ENCODE data around the gene PLEKHG7.

GRCh38 chr12:89942760-89943317 lies 234.2 kb upstream of the ATP2B1 start:
- CAGE, long polyA plus RNA = no peak
- RRBS = no CpG with 5 or more reads among the region's 2 CpGs

DNA sequence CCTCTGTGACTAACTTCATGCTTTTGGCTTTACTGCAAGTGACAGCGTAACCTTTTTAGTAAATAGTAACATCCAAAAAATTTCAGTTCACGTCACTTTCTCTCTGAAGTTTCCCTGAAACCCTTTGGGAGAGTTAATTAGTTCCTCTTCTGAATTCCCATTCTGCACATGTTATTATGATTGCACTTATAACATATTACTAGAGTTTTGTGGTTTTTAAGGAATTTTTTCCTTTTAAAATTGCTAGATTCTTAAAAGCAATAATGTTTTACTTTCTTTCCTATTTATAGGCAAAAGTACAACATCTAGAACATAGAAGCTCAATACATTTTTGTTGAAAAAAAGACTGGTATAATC lies 453.2 kb downstream of the CCER1 start:
- CAGE, long polyA plus RNA = no peak
- RRBS = no CpG with 5 or more reads among the region's 2 CpGs

GRCh38 chr12:90953657-90954319 lies 1.2 kb downstream of the CCER1 start:
- CAGE, long polyA plus RNA = no peak
- RRBS = no CpG with 5 or more reads among the region's 37 CpGs

DNA sequence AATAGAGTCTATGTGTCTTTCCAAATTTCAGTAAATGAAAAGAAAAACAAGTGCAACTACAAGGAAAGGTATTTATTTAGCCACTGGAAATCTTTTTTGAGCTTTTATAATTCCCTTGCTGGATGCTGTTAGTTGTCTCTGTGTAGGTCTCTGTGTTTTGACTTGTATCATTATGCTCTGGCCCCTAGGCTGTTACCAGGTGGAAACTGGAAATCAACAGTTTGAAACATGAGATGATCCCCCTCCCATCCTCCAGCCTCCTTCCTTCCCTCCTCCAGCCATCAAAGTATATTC lies 890 bp upstream of the DCN start:
- CAGE, long polyA plus RNA = no peak

DNA sequence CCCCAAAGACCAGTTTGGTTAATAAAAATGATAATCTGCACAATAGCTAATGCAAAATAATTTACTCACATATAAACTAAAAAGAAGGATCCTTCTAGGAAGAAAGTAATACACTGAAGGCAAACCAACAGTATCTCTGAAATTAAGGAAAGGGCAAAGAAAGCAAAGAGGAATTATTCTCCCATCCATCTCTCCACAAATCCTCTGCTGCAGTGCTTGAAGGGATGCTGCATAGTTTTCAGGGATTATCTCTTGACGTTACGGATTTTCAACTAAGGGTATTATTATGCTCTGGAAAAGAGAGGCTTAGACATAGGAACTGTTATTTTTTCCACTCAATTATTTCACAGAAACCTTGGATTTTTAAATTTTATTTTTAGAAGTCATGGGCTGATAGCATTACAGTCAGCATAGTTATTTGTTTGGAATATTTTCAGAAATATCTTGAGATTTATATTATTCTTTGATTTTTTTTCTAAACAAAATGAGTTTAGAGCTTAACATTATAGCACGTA lies 57.8 kb upstream of the DCN start:
- CAGE, long polyA plus RNA = no peak
- RRBS = no CpG with 5 or more reads among the region's 3 CpGs

- CAGE, long polyA plus RNA = no peak
- RRBS = no CpG with 5 or more reads among the region's 2 CpGs
These were observed 162.7 kb downstream of the BTG1 start for GRCh38 chr12:91983076-91983299.

DNA sequence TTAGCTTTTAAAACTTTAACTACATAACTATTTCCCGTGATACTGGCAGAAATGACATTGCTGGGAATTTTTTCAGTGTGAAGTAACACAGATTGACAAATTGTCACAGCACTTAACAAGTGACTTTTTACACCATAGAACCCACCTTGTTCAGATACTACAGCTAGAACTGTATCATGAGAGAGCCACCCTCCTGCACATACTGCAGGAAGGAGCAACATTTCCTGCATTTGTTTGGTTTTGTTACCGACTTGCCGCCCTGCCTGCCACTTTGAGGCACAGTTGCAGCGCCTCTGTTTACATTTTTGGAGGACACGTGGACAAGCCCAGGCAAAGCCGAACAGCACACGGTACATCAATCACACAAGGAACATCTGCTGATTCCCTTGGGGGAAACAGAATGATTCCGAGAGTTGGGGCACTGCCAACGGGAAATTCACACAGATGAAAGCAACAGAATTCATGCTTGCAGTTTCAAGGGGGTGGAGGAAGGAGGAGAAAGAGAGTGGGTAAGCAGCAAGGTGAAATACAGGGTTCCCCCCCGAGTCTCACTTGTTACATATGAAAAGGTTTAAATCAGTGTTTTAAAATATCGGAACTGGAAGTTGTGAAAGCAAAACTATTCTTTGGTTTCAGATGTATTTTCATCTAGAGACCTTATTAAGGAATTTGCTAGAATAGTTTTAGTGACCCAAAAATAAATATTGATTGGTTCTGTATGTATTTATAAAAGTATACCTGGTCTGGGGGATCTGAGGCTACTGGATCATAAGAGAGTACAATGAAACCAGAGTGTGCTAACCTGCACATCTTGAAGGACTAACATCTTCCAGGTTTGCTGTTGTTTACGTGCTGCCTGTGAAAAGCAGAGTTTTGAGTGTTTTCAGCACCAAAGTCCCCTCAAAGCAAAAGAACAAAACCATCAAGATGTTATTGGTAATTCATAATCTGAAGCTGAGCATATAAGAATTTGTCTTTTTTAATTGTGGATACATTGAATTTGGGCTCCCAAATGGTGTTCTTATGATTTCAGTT lies 110.6 kb downstream of the BTG1 start:
- CAGE, long polyA plus RNA = no peak
- RRBS = no CpG with 5 or more reads among the region's 12 CpGs

GRCh38 chr12:92061631-92062038 lies 84.0 kb downstream of the BTG1 start:
- CAGE, long polyA plus RNA = no peak
- RRBS = no CpG with 5 or more reads among the region's 4 CpGs

DNA sequence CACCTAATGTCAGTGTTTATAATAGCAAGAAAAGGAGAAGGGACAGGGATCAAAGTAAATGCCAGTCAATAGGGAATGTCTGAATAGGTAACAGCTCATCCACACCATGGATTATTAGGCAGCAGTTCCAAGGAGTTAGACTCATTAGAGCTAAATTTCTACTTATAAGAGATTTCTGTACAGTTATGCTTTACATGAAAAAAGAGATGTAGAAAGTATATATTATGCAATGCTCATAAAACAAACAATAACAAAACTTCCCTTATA lies 77.1 kb downstream of the BTG1 start:
- CAGE, long polyA plus RNA = no peak

DNA sequence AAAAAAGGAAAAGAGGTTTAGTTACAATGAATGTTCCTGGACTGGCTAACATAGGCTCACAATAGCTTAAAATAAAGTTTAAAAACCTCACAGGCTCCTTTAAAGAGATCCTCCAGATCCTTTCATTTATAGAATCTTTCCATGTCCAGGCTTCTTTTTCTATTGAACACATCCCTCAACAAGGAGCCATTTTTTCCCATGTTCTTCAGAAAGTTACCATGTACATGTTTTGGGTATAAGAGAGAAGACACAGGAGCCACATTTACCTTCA lies 20.4 kb downstream of the BTG1 start:
- CAGE, long polyA plus RNA = no peak

- CAGE, long polyA plus RNA = no peak
- RRBS = no CpG with 5 or more reads among the region's 5 CpGs
These were observed 1.4 kb upstream of the BTG1 start for GRCh38 chr12:92146928-92147476.

DNA sequence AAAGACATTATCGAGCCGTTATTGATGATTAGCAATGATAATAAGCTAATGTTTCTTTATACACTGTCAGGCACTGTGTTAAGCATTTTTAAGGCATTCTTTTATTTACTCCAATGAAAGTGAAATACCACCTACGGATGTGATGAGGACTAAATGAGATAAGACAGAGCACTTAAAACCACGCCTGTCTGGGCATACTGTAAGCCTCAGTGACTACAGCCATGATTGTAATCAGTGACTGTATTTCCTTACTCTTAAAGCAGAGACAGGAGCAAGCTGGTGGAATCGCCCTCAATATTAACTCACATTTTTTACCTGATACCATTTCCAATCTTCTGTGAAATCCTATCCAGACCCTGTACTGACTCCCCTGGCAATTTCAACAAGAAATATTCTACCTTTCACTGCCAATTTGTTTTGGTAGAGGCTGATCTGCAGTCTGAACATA lies 195.3 kb upstream of the BTG1 start:
- CAGE, long polyA plus RNA = no peak
- RRBS = no CpG with 5 or more reads among the region's 5 CpGs

- CAGE, long polyA plus RNA = no peak
- RRBS = no CpG with 5 or more reads among the region's 2 CpGs
These were observed 266.1 kb upstream of the BTG1 start for GRCh38 chr12:92411775-92412176.

DNA sequence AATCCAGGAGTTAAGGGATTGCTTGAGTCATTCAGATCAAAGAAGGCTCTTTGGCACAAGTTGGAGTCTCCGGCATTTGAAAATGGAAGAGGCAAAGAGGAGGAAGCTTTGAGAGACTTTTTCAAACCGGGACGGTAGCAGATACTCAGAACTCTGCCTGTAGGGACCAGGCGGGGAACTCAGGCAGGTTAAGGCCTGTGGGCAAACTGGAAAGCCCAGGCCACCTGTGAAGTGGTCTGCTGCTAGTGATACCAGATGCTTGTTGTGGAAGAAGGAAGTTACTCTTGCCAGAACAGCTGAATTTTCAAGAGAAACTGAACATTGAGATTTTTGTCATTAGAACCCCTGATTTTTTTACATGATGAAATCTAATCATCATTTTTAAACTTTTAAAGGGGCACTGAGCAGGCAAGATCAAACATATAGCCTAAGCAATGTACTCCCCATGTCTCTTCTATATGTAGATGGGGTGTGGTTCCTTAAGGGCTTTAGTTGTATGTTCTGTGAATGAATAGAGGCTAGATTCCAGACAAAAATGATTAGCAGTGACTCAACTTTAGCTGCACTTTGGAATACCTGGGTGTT lies 256.9 kb upstream of the PLEKHG7 start:
- CAGE, long polyA plus RNA = no peak
- RRBS = no CpG with 5 or more reads among the region's 4 CpGs

- CAGE, long polyA plus RNA = no peak
- RRBS = no CpG with 5 or more reads among the region's 5 CpGs
These were observed 240.7 kb upstream of the PLEKHG7 start for GRCh38 chr12:92461789-92462842.

- CAGE, long polyA plus RNA = no peak
- RRBS = no CpG with 5 or more reads among the region's 7 CpGs
These were observed 232.3 kb upstream of the PLEKHG7 start for GRCh38 chr12:92470337-92471066.

GRCh38 chr12:92502272-92502710 lies 200.5 kb upstream of the PLEKHG7 start:
- CAGE, long polyA plus RNA = no peak
- RRBS = no CpG with 5 or more reads among the region's 1 CpG

DNA sequence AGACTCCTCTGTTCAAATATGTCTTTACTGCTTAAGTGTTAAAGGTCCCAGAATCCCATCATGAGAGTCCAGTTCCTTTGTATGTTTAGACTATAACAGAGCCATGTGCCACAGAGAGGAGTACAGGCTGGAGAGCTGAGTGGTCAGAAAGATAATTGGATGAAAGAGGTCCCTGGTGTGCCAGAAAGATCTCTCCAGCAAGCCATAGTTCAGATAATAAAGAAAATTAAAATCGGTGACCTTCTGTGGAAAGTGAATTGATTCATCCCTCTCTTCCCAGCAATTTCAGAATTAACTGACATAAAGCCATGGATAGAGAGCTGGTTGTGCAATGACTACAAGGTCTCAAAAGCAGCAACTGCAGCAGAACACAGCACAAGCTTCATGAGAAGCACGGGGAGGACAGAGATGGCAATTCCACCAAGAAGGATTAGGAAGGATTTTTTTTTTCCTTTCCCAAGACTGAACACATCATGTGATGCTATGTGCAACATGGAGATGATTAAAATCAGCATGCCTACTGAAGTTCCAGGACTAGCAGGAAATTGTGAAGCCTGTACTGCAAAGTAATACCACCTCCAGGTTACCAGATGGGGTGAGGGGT lies 154.9 kb upstream of the PLEKHG7 start:
- CAGE, long polyA plus RNA = no peak
- RRBS = no CpG with 5 or more reads among the region's 2 CpGs

DNA sequence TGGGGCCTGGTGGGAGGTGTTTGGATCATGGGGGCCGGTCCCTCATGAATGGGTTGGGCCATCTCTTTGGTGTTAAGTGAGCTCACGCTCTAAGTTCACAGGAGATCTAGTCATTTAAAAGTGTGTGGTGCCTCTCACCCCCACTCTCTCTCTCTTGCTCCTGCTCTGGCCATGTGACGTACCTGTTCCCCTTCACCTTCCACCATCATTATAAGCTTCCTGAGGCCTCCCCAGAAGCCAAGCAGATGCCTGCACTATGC lies 141.7 kb upstream of the PLEKHG7 start:
- CAGE, long polyA plus RNA = no peak
- RRBS = no CpG with 5 or more reads among the region's 3 CpGs

DNA sequence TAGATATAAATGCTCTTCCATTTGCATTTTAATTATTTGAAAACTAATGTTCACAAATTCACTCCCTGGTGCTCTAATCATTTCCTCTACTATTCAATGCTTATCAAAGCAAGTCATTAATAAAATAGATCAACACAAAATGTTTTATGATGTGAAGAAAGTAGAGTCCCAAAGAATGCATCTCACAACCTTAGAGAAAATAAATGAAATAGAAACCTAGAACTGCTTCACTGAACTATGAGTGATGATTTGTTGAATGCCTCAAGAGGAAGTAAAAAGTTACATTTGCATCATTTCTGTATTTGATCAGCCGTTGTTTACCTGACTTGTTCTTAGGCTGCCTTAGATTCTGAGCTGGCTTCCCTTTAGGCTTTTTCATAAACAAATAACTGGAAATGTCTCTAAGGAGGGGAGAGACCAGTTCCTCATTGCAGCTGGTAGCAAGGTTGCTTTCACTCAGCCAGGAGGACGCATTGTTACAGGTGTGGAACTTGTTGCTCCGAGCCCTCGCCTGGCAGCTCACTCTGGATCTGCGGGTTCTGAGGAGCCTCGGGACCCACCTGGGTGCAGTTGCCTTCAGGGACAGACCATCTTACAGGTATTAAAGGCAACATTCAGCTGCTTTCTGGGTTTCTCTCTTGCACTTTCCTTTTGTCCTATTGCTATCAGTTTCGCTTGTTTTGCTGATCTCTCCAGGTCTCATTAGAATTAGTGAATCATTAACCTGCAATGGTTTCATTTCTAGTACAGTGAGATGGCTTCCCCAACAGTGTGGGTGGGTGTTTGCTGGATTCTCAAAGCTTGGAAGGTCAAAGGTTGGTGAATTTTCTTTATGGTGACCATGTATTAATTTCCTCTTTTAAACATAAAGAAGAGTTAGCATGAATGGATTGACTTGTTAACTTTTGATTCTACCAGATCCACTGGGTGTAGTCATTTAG lies at the start of gene PLEKHG7:
TSS of gene PLEKHG7 (plus strand) at position 455 of the 941 bp plus-strand sequence.
- CAGE, long polyA plus RNA = no peak
- RRBS = no CpG with 5 or more reads among the region's 7 CpGs